Skeletal muscle satellite cell (primary cell): ENCODE results near the genes ADAMTS3, ODAPH and G3BP2.

DNA sequence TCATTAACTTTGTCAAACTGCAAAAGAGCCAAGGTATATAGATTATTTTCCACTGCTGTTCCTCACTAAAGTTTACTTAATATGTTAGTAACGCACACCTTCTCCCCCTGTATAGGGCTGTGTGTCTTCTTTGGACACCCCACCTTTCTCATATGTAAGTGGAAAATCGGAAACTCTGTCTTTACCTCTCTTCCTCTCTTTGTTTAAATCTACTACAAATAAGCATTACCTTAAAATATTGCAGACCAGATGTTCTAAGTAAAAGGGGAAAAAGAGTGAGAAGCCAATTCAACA lies 348 bp upstream of the GC start:
- CAGE, long polyA plus RNA = no peak

- CAGE, long polyA plus RNA = no peak
Measured at GRCh38 chr4:72226424-72226903, 194.7 kb downstream of the NPFFR2 start.

- CAGE, long polyA plus RNA = no peak
Measured at GRCh38 chr4:72311906-72312547, 257.0 kb downstream of the ADAMTS3 start.

GRCh38 chr4:72567706-72568812 lies 962 bp downstream of the ADAMTS3 start:
- CAGE, long polyA plus RNA = no peak

DNA sequence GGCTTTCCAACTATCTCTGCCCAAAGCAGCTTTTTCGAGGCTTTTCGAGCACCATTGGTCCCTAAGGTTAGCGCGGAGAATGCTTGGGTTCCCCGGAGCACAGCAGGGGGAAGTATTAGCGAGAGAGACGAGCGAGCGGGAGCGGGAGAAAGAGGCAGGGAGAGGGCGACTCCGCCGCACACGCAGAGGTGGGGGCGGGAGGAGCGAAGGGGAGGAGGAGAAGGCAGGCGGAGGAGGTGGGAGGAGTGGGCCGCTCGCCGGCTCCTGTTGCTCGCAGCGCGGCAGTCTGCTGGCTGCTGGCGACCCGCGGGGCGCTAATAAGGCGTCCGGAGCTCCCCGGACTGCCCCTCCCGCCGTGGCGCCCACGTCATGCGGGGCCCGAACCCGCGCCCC lies at the start of gene ADAMTS3:
ADAMTS3 (minus strand) TSS at position 154 of the 393 bp plus-strand sequence.
- CAGE, long polyA plus RNA = no peak

GRCh38 chr4:73141492-73142060 lies 72.1 kb upstream of the COX18 start:
- CAGE, long polyA plus RNA = no peak

GRCh38 chr4:73221633-73222282 lies 36.8 kb downstream of the ANKRD17 start:
- CAGE, long polyA plus RNA = no peak

- CAGE, long polyA plus RNA = no peak
Measured at GRCh38 chr4:73589872-73591215, 29.9 kb downstream of the RASSF6 start.

GRCh38 chr4:73870109-73870851 lies 1.1 kb downstream of the CXCL1 start:
- CAGE, long polyA plus RNA = no peak

DNA sequence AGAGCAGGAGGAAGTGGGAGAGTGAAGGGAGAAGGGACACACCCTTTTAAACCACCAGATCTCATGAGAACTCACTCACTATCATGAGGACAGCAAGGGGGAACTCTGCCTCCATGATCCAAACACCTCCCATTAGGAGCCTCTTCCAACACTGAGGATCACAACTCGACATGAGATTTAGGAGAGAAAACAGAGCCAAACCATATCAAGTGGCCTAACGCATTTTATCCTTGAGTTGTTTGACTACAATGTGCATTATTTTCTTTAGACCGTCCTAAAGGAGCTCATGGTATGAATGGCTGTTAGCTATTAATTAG lies 19.8 kb downstream of the CXCL2 start:
- CAGE, long polyA plus RNA = no peak

DNA sequence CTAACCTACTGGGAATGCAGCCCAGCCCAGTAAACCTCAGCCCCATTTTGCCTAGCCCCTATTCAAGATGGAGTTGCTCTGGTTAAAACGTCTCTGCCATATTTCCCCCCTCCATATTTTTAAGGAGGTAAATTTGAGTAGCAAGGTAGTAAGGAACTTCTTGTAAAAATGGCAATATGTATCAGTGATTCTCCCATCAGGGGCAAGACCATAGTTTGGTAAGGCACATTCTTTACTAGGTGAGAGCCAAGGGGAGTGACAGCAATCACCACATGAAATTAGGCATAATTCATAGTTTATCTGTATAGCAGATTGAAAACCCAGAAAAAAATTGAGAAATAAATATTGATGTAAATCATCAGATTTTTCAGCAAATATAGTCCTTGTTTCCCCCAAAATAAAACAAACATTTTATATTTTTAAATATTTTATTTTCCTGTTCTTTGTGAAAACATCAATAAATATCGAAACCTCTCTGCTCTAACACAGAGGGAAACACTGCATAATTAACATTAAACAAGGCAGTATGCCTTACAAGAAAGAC lies 2.3 kb downstream of the CXCL2 start:
- CAGE, long polyA plus RNA = no peak

- CAGE, long polyA plus RNA = no peak
Measured at GRCh38 chr4:74109464-74109893, 10.5 kb upstream of the CXCL2 start.

- CAGE, long polyA plus RNA = no peak
Measured at GRCh38 chr4:74529558-74529979, 84.6 kb downstream of the AREG start.

DNA sequence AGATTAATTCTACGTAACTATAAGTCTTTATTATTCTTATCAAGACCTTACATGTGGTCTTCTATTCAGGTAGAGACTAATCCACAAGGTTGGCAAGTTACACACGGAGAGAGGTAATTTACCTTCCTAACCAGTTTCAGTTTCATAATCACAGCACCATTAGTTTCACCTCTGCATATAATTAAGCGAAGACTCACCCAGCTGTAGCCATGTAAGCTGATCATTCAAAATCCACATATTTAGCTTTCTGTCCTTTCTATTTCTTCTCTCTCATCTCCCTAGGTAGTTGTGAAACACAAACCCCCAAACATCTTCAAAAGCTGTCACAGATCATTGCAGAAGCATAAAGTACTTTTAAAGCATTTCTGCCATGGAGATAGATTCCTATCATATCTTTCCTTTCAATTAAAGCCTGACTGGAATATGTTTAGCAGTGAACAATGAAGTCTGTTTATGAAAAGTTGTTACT lies 78.5 kb downstream of the BTC start:
- CAGE, long polyA plus RNA = no peak

DNA sequence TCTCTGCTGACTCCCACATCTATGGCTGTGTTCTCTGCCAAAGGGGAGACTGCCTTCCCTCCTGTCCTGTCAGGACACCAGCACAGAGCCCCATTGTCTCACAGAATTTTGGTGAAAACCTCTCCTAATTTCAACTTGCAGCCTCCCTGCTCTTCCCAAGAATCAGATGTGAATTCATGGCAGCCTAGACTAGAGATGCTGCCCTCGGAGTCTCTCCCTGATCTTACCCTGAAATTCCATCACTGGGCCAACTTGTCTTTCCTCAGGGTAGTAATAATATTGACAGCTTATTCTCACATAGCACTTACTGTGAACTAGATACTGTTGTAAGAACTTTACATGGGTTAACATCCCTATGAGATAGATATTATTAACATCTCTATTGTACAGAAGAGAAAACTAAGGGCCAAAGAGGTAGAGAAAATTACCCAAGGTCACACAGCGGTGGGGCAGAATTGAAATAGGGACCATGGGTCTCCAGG lies 118.8 kb downstream of the PARM1 start:
- CAGE, long polyA plus RNA = no peak

DNA sequence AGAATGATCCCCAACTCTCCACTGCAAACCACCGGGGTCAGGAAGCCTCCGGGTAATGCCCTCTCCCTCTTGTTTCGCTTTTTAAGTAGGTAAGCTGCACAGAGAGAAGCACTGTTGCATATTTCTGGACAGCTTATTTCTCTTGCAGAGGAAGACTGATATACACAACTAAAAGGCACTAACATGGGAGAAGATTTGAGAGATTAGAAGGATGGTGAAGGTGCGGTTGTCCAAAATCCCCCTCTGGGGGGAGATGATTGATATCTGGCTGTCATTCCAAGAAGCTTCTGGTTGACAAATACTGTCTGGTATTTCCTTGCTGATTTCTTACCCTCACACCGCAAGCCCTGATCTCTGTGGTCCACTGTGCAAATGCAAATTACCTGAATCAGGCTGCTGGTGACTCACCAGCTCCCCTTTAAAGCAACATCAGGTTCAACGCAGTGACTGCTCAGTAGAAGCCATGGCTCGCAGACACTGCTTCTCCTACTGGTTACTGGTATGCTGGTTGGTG lies at the start of gene ODAPH:
ODAPH (plus strand) TSS at position 447 of the 514 bp plus-strand sequence.
- CAGE, long polyA plus RNA = no peak

- CAGE, long polyA plus RNA = no peak
Measured at GRCh38 chr4:75673003-75674016, at the start of gene G3BP2. Gene G3BP2, minus strand, starts transcription at chr4:75673411.

- CAGE, long polyA plus RNA = no peak
Measured at GRCh38 chr4:75705237-75705870, 19.0 kb upstream of the USO1 start.

GRCh38 chr4:75725370-75725539 lies 878 bp downstream of the USO1 start:
- CAGE, long polyA plus RNA = no peak

DNA sequence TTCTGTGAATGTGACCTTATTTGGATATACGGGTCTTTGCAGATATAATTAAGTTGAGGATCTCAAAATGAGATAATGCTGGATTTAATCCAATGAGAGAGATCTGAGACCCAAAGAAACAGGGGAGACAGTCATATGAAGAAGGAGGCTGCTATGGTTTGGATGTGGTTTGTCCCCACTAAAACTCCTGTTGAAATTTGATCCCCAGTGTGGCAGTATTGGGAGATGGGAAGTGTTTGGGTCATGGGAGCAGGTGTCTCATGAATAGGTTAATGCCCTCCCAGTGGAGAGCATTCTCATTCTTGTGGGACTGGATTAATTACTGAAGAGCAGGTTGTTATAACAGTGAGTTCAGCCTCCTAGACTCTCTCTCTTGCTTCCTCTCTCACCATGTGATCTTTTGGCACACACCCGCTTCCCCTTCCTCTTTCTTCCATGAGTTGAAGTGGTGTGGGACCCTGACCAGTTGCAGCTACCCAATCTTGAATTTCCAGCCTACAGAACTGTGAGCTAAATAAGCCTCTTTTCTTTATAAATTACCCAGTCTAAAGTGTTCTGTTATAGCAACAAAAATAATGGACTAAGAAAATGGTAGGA lies 70.3 kb downstream of the PPEF2 start:
- CAGE, long polyA plus RNA = no peak